ENCODE data around the gene APOA5.

- RRBS, result no CpG with 5 or more reads among the region's 10 CpGs
Observed at GRCh38 chr11:116791588-116791923, at the start of gene APOA5. TSS of gene APOA5 (minus strand) at chr11:116791879.

DNA sequence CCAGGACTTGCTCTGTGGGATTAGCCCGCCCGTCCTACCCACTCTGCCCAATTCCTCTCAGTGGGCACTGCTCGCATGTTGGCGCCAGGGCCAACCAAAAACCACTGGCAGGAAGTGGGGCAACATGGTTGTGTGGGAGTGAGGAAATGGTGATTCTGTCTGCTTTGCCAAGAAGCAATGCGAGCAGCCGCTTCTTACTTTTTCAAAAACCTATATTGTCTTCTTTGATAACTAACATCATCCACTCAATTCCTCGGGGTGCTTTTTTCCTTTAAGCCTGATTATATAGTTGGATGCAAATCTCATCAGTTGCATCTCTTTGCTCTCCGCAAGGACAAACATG lies 14.3 kb upstream of the APOA1 start:
- RRBS, result no CpG with 5 or more reads among the region's 8 CpGs

GRCh38 chr11:116853272-116854317 lies 16.2 kb upstream of the APOA1 start:
- RRBS, result no CpG with 5 or more reads among the region's 15 CpGs

GRCh38 chr11:116871287-116871726 lies 33.9 kb upstream of the APOA1 start:
- RRBS, result no CpG with 5 or more reads among the region's 3 CpGs

DNA sequence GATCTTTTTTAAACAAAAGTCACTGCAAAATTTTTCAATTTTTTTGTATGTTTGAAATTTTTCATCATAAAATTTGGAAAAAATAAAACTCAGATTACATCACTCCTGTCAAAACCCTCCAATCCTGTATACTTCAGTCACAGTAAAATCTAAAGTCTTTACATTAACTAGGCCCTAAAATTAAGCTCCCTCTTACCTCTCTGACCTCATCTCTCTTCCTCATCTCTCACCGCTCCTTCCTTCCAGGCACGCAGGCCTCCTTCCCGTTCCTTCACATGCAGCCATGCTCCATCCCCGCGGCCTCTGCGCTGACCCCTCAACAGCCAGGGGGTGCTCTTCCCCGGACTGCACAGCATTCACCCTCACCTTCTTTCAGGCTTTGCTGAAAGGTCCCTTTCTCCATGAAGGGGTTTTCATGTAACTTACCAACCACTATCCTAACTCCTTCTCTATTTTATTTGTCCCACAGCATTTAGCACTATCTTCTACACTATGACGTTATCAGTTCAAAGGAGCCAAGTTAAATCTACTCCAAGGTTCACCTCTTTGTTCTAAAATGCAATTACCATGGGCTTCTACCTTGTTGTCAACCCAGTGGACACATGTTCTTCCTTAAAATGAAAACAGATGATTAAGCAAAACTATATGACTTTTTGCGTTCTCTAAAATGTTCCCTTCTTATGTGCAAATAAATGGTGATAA lies 57.7 kb upstream of the APOA1 start:
- RRBS, result no CpG with 5 or more reads among the region's 9 CpGs

GRCh38 chr11:116900120-116900937 lies 62.9 kb upstream of the APOA1 start:
- RRBS, result no CpG with 5 or more reads among the region's 6 CpGs

DNA sequence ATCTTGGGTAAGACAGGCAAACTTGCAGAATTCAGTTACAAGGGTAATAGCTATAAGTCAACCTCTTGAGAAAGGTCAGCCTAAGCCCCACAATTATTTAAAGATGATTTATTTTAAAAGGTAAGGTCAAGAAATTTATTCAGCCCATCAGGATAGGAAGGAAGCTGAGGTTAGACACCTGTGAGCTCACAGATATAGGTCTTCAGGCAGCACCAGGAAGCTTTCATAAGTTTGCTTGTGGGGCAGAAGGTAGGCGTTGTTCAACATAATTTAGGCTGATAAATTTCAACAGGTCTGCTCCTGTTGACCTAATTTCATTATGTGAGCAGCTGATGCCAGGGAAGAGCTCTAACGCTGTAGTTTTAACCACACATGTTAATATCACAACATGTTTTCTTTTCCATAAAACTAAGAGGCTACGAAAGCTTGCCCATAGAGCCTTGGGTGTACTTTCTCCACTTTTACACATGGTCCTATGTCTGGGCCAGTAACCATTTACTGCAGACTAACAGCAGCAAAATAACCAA lies 118.2 kb upstream of the APOA1 start:
- RRBS, result no CpG with 5 or more reads among the region's 3 CpGs

DNA sequence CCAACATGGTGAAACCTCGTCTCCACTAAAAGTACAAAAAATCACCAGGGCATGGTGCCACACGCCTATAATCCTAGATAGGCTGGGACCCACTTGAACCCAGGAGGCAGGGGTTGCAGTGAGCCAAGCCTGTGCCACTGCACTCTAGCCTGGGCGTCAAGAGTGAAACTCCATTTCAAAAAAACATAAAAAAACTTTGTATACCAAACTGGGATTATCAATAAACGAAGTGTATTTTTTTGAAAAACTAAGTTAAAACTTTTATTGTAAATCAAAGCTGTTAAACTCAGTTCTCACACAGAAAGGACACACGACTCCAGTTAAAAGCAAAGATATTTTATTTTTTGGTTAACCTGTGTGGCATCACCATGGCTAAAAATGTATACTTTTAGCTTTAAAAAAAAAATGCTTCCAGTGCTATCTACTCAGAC lies 84.9 kb downstream of the SIK3 start:
- RRBS, result no CpG with 5 or more reads among the region's 5 CpGs

DNA sequence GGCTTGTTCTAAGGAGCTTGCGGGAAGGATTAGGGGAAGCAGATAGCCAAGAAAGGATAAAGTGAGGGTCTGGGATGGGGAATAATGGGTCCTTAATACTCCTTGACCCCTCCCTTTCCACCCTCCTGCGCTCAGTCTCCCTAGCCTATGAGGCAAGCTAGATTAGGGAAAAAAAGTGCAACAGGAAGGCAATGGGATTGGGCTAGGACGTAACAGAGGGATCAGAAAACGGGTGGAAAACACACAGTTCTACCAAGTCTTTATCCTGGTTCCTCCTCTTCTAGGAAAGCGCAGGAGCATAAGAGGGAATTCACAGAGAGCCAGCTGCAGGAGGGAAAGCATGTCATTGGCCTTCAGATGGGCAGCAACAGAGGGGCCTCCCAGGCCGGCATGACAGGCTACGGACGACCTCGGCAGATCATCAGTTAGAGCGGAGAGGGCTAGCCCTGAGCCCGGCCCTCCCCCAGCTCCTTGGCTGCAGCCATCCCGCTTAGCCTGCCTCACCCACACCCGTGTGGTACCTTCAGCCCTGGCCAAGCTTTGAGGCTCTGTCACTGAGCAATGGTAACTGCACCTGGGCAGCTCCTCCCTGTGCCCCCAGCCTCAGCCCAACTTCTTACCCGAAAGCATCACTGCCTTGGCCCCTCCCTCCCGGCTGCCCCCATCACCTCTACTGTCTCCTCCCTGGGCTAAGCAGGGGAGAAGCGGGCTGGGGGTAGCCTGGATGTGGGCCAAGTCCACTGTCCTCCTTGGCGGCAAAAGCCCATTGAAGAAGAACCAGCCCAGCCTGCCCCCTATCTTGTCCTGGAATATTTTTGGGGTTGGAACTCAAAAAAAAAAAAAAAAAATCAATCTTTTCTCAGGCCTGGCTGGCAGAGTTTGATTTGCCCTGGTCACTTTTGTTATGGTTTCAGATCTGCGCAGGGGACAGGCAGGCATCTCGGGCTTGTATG lies 5.0 kb downstream of the TAGLN start:
- RRBS, result 90% methylated on average over 6 of the region's 19 CpGs

- RRBS, result no CpG with 5 or more reads among the region's 14 CpGs
Observed at GRCh38 chr11:117206661-117207349, 7.6 kb downstream of the TAGLN start.

GRCh38 chr11:117244148-117244859 lies 11.8 kb downstream of the RNF214 start:
- RRBS, result no CpG with 5 or more reads among the region's 6 CpGs

DNA sequence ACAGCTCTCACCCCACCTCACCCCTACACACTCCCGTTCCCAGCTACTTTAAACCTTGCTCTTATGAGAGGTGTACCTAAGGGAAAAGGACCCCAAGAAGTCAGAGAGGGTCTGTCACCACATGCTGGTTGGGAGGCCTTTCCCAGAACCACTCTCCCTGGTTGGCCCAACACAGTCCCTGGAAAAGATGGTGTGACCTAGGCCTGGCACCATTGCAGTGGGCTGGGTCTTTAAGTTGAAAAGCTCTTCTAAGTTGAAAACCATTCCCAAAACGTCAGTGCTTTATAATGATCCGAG lies 18.1 kb downstream of the DSCAML1 start:
- RRBS, result no CpG with 5 or more reads among the region's 3 CpGs

GRCh38 chr11:117989022-117989347 lies 2.8 kb downstream of the IL10RA start:
- RRBS, result no CpG with 5 or more reads among the region's 5 CpGs

DNA sequence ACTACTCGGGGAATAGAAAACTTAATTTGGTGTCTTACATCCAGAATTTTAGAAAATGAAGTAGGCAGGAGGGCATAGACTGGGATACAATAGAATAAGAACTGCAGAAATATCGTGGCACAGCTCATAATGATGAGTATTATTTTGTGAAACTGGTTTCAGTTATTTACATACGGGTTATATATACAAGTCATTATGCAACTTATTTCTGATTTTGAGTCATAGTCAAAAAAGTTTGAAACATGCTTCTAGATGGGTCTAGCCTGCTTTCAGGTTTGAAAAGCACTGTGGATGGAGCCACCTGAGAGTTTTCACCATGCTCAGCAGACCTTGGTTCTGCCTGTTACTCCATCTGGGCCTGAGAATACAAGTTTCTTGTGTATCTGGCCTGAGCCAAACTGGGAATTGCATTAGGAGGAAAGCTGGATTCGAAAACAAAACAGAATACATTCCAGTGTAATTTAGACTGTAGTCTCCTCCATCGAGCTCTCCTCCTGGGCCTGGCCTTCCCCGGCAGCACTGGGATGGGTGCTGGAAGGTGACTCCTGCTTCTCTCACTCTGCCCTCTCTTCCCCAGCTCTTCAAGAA lies 12.0 kb downstream of the IL10RA start:
- RRBS, result no CpG with 5 or more reads among the region's 6 CpGs

DNA sequence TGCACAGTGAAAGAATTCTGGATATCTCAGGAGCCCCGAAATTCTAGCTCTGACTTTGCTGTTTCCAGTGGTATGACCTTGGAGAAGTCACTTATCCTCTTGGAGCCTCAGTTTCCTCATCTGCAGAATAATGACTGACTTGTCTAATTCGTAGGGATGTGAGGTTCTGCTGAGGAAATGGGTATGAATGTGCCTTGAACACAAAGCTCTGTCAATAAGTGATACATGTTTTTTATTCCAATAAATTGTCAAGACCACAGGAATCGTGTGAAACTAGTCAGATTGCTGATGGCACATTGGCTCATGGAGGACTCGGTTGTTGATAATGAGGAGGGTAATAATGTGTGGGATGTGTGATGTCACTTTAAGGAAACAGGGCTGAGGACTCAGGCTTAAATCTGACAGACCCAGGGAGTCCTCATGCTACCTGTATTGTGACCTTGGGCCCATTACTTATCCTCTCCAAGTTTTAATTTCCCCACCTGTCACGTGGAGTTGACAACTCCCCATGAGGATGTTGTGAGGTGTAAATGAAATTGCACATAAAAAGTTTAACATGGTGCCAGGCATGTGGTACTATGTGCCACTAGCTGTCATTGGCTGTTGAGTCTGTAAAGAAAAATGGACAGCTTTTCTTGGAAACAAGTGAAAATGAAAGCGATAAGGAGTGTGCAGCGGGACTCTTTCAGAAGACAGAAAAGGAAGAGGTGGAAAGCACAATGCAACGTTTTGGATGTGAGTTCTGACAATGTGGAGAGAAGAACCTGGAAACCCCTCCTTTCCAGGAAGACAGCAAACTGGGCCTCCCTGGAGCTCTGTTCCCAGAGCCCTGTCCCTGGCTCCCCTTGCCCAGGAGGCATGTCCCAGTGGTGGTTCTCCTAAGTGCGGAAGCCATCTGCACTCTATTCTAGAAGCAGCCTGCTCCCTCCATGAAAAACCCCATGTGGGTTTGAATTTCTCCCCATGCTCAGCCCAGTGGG lies 15.3 kb downstream of the IL10RA start:
- RRBS, result no CpG with 5 or more reads among the region's 9 CpGs

- RRBS, result no CpG with 5 or more reads among the region's 11 CpGs
Observed at GRCh38 chr11:118002201-118003059, 16.2 kb downstream of the IL10RA start.

GRCh38 chr11:118262285-118262831 lies 1.7 kb downstream of the MPZL2 start:
- RRBS, result no CpG with 5 or more reads among the region's 12 CpGs

DNA sequence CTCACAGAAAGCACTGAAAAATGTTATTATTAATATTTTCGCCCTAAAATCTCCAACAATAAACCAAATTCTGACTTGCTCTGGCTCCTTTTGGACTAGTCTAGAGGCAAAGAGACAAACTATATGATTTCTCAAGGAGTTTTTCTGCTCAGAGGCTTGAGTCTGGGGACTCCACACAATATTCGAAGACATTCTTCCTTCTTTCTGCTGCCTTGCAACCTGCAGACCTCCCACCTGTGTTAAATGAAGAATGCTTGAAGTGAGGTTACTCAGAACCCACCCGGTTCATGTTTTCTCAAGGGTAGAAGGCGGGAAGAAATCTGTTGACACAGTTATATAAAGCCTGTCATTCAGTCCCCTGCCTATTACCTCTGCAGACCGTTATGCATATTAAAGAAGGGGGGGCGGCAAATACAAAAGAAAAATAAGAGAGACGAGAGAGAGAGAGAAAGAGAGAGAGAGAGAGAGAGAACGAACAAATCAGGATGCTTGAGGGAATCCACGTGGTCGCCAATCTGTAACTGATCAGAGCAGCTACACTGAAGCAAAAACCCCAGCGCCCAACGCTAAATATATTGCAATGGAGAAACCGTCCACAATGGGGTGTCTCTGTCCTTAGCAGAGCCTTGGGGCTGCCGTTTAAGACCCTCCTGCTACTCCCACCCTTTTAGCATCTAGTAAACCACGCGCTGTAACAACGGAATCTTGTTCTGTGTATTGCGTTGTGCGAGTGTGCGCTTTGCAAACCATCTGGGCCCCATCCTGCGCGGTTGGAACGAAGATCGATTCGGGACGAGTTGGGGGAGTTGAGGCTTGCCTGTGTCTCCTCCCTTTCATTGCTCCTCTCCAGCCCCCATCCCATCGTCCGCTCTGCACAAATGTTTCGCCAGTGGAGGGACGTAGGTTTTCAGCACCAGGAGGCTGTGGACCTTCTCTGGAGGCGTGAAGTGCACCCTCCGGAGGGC lies 2.0 kb upstream of the KMT2A start:
- RRBS, result 0% methylated on average over 1 of the region's 32 CpGs

- RRBS, result no CpG with 5 or more reads among the region's 6 CpGs
Observed at GRCh38 chr11:118784212-118784704, 6.7 kb downstream of the DDX6 start.

- RRBS, result 89% methylated on average over 4 of the region's 25 CpGs
Observed at GRCh38 chr11:118897456-118898491, 14.1 kb downstream of the CXCR5 start.